Pericardium fibroblast (primary cell): ENCODE data around the gene WDR19.

GRCh38 chr4:38021515-38022194 lies 61.5 kb downstream of the PTTG2 start:
- RAMPAGE, long total RNA = no peak

- RAMPAGE, long total RNA = no peak
Observed at GRCh38 chr4:38028528-38029238, 68.5 kb downstream of the PTTG2 start.

- RAMPAGE, long total RNA = no peak
Observed at GRCh38 chr4:38050929-38051485, 90.8 kb downstream of the PTTG2 start.

GRCh38 chr4:38132195-38132885 lies 172.1 kb downstream of the PTTG2 start:
- RAMPAGE, long total RNA = no peak

DNA sequence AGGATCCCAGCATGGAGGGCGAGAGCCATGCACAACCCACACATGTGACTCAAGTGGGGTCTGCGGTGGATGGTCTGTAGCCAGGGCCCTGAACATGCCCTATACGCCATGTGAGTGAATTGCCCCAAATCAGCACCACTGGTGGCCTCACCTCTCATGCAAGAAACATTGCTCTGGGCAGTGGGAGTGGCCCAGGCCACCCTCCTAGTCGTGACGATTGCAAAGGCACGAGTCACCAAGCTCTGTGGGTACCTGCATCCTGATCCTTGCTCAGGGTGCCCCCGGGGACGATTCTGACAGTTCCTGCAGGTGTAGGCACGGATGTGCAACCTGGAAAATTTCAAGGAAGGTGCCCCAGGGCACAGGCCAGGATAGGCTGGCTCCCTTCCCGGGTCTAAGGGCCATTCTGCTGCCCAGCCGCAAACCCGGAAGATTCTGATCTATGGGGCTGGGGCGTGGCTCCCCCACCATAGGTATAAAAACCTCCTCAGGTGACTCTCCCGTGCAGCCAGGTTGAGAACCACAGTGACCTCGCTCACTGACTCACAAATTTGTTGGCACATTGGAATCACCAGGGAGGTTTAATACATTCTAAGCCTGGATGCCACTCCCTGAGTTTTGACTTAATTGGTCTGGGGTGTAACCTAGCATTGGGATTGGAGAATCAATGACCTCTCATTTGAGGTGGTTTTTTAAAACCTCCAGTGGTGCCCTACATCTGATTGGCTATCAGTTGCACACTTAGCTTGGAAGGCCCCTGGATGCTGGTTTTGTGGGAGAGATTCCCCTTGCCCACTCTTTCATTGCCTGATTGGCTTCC lies 228.5 kb downstream of the PTTG2 start:
- RAMPAGE, long total RNA = no peak

DNA sequence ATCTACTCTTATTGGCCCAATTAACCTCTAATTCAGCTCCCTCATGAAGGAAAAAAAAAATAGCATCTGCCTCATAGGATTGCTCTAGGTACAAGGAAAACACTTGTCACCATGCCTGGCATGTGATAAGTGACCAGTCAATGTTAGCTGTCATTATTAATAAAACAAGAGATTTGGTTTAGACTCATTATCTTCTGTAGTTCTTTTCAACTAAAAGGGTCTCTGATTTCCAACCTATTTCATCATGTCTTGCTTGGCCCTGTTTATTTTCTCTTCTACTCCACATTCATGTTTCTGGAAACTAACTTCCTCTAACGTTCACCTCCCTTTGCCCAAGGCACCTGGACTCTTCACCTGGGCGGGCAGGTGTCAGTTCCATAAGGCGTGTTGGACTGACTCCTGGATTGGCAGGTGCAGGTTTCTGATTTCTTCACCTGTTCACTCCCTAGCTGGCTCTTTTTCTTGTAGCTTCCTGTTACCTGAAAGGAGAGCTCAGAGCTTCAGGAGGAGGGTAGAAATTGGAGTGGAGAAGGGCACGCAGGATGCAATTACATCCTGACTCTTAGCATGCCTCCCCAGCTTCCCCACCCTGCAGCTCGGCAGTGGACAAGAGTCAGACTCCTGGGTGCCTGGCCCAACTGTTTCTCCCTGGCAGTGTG lies 350.9 kb upstream of the KLF3 start:
- RAMPAGE, long total RNA = no peak

DNA sequence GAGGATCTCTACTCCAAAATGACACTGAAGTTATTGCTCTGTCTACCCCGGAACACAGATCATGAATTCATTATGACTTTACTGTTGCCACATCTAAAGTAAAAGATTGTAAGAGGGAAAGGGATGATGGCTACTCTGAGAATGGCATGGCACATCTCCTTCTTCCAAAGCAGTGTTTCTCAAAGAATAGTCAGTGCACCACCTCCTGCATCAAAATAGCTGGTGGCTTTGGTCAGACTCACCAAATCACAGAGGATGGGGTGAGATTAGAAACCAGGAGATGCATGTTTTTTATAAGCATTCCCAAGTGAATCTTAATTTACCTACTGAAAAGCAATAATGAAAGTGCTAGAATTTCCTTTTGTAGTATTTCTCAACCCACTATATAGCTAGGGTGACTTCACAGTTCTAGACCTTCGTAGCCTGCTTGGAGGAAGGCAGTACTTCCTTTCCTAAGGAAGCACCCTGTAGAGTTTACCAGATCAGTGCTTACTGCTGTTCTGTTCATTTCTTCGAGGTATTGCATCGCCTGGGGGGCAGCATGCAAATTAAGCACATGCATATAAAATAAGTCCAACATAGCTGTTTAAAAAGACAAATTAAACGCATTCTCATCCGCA lies 340.8 kb upstream of the KLF3 start:
- RAMPAGE, long total RNA = no peak

DNA sequence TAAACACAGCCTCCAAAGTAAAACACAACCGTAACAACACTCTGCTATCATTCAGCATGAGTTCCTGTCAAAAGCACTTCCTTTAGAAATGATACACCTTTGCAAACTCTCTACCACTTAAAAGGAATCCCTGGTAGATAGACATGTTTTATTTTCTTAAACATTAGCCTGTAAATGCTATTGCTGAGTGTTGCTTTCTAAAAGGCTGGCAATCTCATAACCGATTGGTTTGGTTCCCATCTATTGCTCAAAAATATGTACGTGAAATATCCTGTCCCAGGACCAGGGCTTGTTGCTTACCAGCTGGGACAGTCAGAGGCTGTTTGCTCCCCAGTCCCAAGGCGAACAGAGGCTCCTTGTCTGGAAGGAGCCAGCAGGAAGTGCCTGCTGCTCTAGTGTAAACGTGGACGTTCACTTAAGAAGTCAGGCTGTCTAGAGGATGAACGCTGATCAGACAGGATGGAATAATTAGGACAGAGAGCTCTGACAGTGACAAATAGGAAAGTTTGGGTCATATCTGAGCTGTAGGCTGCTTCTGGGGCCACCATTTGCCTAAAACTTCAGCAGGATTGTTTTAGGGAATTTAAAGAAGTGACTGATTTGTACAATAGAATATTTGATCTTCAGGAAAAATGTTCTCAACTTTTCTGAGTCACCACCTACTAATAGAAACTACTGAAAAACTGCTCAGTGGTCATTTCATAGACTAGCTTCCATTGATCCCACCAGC lies 173.8 kb upstream of the KLF3 start:
- RAMPAGE, long total RNA = no peak

GRCh38 chr4:38565384-38565846 lies 98.6 kb upstream of the KLF3 start:
- RAMPAGE, long total RNA = no peak

GRCh38 chr4:38825383-38825739 lies 20.8 kb upstream of the TLR1 start:
- RAMPAGE, long total RNA = no peak

- RAMPAGE, long total RNA = no peak
Observed at GRCh38 chr4:38869522-38869918, 1.9 kb downstream of the FAM114A1 start.

DNA sequence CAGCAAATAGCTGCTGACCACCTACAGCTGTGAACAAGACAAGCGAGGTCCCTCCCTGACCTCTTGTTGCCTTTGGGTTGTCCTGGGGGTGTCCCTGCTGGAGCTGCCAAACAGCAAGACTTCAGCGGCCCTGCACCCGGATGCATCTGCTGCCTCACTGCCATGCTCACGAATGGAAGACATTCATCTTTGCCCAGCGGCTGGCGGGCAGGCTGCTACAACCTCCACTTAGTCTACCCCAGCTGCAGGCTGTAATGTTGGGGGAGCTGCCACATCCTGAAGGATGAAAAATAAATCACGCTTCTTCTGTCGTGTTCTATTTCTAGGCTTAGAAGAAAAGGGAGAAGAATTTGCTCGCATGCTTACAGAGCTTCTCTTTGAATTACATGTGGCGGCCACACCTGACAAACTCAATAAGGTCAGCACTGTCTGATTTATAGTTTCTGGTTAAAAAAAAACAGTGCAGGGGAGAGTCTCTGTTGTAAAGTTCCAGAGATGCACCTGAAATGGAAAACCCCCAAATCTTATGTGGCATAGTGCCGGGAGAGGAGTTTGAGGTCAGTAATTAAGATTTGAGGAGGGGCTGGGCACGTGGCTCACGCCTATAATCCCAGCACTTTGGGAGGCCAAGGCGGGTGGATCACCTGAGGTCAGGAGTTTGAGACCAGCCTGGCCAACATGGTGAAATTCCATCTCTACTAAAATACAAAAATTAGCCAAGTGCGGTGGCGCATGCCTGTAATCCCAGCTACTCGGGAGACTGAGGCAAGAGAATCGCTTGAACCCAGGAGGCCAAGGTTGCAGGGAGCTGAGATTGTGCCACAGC lies 61.5 kb downstream of the FAM114A1 start:
- RAMPAGE, long total RNA = no peak

GRCh38 chr4:38949524-38949935 lies 81.9 kb downstream of the FAM114A1 start:
- RAMPAGE, long total RNA = no peak

DNA sequence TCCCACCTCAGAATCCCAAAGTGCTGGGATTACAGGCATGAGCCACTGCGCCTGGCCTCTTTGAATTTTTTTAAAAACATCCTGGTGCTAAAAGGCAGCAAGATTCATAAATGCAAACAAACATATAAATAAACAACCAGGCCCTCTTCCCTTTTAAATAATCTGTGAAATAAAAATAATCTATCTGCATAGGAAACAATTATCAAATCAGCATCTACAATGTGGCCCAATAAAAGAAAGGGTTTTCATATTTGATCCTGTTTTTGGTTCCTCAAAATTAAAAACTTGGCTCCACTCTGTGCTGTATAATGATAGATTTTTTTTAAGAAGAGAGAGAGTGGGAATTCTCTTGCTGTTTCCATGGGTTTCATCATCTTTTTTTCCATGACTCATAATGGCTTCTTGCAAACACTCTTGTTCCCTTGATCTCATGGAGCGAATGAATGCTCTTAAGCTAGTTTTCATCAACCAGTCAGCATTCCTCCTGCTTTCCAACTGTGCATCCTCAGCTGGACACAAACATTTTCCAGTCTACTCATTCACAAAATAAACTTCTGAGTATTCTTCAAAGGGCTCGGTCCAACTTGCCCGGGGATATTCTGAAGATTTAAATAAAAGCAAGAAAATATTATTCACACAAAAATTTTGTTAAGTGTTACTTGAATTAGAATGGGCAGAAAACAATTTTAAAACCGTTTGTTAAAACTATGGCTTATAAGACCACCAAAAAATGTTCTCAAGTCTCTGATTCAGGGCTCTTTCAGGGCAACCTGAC lies 65.0 kb downstream of the TMEM156 start:
- RAMPAGE, long total RNA = no peak

GRCh38 chr4:38990243-38990604 lies 42.0 kb downstream of the TMEM156 start:
- RAMPAGE, long total RNA = no peak

DNA sequence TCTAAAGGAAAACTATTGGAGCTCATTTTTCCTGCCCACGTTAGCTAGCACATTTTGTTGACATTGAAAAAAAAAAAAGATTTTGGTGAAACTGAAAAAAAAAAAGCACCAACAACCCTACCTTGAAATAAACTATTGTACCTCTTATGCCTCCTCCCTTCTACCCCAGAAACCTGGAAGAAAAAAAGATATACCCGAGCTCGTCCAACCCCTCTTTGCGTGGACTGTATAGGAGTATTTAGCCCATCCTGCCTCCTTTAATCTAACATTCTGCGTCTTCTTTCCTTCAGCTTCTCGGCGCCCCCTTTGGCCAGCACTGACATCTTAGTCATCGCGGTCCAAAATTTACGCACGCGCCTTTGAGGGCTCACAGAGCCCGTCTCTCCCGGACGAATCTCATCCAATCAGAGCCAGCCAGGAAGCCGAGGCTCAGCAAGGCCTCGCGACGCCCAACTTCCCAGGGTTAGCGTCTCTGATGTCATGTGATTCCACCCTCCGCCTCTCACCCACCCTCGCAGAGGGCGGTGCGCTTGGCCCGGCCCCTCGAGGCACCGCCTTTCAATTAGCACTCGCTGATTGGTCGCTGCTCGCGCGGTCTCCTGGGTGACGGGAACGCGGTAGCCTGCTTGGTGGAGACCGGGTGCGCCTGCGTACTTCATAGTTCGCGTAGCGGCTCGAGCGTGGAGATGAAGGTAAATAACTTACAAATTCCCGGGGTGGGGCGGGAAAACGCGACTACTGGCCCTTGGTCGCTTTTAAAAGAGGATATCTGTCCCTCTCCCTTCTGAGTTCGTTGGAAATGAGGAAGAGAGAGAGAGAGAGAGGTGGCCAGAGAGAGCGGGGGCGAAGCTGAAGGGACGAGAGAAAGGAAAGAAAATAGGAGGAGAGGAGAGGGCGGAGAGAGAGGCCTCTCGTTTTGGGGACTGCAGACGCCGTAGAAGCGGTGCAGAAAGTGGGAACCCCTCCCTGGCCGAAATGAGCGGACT lies at the start of gene WDR19:
TSS of gene WDR19 (plus strand) at position 658 of the 986 bp plus-strand sequence.
- RAMPAGE, long total RNA = no peak

DNA sequence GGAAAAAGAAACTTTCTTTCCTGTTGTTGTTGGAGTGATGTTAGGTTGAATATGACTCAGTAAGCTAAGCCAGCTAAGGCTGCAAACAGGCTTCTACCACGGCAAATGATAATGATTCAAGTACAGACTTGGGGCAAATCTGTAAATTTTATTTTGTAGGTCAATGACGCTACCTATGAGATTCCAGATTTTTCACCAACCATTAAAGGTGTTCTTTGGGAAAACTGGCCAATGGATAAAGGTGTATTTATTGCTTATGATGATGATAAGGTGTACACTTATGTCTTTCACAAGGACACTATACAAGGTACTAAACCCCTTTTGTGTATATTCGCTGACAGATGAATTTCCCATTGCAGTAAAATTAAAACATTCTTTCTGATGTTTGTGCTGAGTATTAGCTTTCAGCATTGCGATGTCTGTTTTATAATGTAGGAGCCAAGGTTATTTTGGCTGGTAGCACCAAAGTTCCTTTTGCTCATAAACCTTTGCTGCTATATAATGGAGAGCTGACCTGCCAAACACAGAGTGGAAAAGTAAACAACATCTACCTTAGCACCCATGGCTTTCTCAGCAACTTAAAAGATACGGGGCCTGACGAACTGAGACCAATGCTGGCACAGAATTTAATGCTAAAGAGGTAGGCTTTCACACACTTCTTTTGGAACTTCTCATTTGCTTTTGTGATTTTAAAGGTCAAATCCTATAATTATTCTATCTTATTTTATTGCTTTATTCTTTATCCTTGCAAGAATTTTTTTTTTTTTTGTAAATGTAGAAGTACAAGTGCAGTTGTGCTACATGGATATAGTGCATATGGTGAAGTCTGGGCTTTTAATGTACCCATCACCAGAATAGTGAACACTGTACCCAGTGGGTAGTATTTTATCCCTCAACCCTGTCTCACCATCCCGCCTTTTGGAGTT lies 46.0 kb downstream of the WDR19 start:
- RAMPAGE, long total RNA = no peak

- RAMPAGE, long total RNA = no peak
Observed at GRCh38 chr4:39307966-39309128, 57.8 kb downstream of the RFC1 start.

DNA sequence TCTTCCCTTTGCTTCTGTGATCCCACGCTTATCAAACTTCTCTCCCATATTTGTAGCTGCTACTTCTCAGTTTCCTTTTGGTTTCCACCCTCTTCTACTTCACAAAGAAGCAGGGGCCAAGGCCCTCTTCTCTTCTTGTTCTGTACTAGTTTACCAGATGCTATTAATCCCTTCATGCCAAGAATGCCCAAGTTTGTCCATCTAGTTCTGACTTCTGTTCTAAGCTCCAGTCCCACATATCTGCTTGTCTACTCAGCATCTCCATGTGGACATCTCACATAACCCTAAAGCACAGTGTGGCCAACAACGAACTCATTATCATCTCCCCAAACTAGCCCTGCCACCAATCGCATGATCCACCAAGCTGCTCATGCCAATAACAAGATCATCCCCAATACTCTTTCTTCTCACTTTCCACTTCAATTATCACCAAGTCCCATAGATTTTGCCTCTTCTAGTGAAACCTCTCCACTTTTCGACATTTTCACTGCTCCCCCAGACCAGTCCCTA lies 50.8 kb downstream of the RFC1 start:
- RAMPAGE, long total RNA = no peak

- RAMPAGE, long total RNA = no peak
Observed at GRCh38 chr4:39354171-39354636, 12.0 kb downstream of the RFC1 start.